OVCAR3 (cell line): Measurements from ENCODE around the genes TBL2, MLXIPL and SPDYE15.

- RRBS = no CpG with 5 or more reads among the region's 60 CpGs
Measured at GRCh38 chr7:72954371-72955024, 14.8 kb downstream of the TRIM74 start.

GRCh38 chr7:73410238-73410770 is 23.3 kb upstream of the FZD9 start:
- RRBS = 67% methylated on average over 1 of the region's 17 CpGs

DNA sequence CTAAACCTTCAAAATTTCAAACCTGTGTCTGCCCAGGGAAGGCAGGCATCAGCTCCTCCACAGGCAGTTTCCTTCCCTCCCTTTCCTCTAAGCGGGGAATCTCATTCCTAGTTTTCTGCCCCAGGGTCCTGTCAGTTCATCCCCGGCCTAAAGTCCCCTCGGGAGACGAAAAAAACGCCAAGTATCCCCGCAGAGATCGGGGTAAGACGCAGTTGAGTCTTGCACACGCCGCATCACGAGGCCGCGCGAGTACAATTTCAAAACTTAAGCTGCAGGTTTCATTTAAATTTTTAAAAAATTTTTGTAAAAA is 998 bp downstream of the BAZ1B start:
- RRBS = no CpG with 5 or more reads among the region's 14 CpGs

DNA sequence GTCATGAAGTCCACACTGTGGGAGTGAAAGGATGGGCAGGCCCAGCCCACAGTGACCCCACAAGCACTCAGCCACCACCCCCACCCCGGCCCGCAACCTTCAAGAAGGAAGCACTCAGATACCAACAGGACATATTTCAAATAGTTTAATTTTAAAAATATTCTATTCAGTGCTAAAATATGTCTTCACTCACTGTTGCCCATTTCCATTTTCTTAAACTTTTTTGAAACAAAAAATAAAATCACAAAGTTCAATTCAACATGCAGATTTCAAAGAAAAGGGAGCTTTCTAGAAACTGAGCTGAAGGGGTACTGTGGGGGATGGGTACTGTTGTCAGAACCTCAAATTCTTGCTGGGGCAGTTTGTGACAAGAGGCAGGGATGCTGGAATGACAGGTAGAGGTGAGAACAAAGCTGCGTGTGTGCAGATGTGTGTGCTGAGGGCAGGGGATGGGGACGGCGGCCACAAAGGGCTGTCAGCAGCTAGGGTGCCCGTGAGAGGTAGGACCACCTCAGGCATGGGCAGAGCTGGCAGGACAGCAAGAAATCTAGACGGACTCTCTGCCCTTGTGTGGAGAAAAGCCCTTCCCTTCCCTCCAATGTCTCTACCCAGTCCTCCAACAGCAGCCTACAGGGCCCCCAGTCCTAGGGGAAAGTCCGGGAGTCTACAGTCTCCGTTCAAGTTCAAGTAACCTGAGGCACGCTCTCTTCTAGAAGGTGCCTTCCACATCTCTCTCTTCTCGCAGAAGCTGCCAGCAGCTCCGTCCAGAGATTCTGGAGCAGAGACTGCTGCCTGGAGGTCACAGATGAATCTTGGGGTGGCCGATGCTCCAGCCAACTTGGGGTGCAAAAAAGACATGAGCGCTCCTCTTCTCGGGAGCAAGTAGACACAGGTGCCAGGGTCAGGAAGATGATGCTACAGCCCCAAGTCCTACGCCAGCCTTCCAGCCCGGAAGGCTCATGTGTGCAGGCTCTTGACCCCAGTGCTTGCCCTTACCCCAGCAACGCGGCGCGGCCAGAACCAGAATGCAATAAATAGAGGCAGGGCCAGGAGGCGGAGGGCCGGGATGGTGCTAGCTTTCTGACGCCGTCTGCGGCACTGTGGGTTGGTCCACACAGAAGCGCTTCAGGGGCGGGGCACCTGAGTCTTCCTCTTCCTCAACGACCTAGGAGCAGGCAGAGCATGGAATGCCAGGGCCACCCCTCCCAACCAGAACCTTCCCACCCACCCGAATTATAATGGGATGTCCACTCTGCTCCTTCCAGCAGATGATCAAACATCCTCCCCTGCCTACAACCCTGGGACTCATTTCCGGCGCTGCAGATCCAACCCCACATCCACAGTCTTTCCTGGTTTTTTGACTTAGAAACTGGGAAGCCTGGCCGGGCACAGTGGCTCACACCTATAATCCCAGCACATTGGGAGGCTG is 14.6 kb upstream of the BAZ1B start:
- RRBS = no CpG with 5 or more reads among the region's 33 CpGs

- RRBS = no CpG with 5 or more reads among the region's 18 CpGs
Measured at GRCh38 chr7:73573925-73574676, 4.3 kb downstream of the TBL2 start.

DNA sequence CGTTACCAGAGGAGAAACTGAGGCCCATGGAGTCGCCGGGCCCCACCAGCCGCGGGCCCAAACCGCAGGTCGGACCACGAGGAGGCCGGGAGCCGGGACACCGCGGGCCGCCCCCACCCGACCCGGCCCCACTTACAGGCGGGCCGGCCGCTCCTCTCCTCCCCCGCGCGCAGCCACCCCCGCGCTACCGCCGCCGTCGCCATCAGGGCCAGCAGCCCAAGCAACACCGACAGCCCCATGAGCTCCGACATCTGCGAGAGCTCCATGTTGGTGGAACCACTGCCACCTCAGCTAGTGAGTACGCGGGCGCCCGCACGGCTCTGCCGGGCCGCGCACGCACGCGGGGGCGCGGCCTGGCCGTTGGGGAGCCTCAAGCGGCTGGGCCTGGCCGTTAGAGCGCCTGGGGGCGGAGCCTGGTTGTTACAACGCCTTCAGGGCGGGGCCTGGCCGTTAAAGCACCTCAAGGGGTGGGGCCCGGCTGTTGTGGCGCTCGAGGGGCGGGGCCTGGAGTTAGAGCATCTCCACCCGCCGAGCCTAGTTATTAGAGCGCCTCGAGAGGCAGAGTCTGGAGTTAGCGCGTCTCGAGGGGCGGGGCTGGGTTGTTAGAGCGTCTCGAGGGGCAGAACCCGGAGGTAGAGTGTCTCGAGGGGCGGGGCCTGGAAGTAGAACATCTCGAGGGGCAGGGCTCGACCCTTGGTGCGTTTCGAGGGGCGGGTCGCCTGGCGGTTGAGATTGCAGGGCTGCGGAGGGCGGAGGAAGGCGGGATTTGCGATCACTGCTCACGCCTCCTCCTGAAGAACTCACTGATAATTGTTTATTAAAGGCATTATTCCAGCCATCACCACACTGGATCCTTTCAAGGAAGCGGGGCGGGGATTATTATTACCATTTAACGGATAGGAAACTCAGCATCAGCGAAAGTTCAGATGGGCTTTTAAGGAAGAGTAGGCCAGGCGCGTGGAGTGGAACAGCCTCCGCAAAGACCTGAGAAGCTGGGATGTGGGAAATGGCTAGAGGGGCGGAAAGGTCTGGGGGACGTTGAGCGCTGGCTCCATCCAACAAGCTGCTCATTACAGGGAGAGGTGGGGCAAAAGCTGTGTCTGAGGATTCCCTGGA is at the start of gene TBL2:
TBL2 (minus strand) TSS at position 296 of the 1,116 bp plus-strand sequence.
- RRBS = 7% methylated on average over 8 of the region's 90 CpGs

DNA sequence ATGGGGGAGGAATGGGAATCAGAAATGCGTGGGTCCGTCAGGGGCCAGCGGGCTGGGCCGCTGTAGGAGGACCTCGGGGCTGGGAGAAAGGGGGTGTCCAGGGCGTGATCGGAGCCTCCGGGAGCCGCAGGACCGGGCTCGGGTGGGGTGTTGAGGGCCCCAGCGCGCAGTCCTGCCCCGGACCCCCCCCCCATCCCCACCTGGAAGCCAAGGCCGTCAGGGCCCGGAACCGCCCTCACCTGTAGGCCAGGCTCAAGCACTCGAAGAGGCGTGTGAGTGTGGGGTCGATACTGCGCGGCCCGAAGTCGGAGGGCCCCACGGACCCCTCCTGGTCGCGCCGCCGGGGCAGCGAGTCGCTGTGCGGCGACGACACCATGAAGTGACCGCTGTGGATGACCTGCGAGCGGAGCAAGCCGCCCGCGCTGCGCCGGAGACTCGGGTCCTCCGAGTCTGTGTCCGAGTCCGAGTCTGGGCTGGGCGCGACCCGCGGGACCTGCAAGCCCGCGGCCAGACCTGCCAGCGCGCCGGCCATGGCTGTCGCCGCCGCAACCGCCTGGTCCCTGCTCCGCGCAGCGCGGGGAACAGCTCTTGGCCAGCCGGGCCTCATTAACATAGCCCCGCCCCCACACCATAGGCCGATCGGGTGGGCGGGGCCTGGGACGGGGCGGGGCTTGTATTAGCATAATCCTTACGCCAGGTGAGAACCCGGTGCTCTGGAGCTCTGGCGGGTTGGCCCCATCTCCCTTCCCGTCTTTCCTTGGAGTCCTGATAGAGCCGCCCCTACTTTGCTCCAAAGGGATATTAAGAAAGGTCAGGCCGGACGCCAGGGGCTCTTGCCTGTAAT is at the start of gene MLXIPL:
MLXIPL (minus strand) TSS at position 562 of the 844 bp plus-strand sequence.
- RRBS = 7% methylated on average over 41 of the region's 77 CpGs

- RRBS = no CpG with 5 or more reads among the region's 13 CpGs
Measured at GRCh38 chr7:73682235-73682724, 973 bp downstream of the DNAJC30 start.

DNA sequence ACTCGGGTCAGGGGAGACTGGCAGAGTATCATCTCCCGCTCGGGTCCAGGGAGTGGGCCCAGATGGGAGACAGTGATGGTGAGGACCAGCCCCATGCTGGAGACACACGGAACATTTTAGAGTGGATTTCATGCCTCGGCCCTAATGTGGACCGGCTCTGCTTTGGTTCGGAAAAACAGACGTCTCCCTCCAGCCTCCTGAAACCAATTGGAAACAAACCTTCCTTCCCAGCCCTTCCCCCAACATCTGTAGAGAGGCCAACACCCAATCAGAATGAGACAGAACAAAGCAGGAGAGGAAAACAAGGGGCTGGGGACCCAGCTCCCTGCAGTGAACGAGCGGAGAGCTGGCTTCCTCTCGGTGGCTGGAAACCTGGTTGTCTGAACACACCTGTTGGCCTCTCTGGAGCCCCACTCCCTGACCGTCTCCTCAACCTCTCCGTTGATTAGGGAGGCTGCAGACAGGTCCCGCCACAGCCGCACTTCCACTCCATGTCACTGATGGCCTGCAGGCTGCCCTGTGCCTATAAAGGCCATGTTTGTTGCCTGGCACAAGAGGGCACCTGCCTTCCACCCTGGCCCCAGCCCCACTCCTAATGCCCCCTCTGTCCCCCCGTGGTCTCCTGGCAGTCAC is 58.3 kb downstream of the TMEM270 start:
- RRBS = no CpG with 5 or more reads among the region's 16 CpGs

- RRBS = no CpG with 5 or more reads among the region's 13 CpGs
Measured at GRCh38 chr7:74039166-74039867, 11.3 kb downstream of the ELN start.

- RRBS = 100% methylated on average over 1 of the region's 16 CpGs
Measured at GRCh38 chr7:74044603-74045315, 16.8 kb downstream of the ELN start.

- RRBS = 5% methylated on average over 20 of the region's 32 CpGs
Measured at GRCh38 chr7:74084272-74085360, 1.0 kb downstream of the LIMK1 start.

- RRBS = 17% methylated on average over 12 of the region's 17 CpGs
Measured at GRCh38 chr7:74206512-74206818, 3.3 kb upstream of the LAT2 start.

- RRBS = 25% methylated on average over 7 of the region's 17 CpGs
Measured at GRCh38 chr7:74312407-74313204, 23.4 kb downstream of the CLIP2 start.

GRCh38 chr7:74393457-74394127 is 60.1 kb upstream of the GTF2IRD1 start:
- RRBS = no CpG with 5 or more reads among the region's 11 CpGs

- RRBS = no CpG with 5 or more reads among the region's 18 CpGs
Measured at GRCh38 chr7:74480828-74481500, 27.3 kb downstream of the GTF2IRD1 start.

GRCh38 chr7:74519382-74519911 is 65.7 kb downstream of the GTF2IRD1 start:
- RRBS = no CpG with 5 or more reads among the region's 14 CpGs

DNA sequence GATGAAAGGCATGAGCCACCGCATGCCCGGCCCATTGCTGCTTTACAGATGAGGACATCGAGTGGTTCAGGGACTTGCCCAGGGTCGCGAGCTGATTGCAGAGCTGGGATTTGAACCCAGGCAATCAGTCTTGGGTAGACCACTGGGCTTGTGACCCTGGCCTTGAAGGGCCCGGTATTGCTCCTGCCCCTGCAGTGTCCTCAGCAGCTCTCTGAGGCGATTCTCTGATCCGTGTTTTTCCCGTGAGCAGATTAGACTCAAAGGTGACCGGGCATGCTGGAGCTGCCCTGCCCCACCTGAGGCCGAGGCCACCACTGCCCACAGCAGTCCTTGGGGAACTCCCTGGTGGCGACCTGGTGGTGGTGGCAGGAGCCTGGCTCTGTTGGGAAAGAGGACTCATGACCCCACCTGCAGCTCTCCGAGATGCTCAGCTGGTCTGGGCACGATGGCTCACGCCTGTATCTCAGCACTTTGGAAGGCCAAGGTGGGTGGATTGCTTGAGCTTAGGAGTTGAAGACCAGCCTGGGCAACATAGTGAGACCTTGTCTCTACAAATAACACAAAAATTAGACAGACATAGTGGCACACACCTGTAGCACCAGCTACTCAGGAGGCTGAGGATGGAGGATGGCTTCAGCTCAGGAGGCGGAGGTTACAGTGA is 76.1 kb upstream of the GTF2I start:
- RRBS = 93% methylated on average over 3 of the region's 16 CpGs

DNA sequence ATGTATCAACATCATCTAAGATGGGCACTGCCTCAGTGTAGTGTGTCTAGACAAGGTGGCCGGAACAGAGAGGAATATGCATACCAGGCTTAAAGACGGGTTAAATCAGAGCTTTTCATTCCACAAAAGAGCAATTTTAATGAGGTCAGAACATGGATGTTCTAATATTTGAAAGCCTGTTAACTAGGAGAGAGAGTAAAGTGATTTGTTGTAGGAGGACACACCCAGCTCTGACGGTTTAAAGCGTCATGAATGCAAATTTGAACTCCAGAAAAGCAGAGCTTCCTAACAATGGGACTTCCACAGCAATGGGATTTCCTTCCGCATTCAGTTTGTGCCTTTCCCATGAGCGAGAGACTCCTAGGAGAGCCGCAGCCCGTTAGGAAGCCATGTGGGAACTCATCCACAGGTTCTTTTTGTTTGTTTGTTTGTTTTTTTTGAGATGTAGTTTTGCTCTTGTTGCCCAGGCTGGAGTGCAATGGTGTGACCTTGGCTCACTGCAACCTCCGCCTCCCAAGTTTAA is at the start of gene SPDYE15:
SPDYE15 (plus strand) TSS at position 288 of the 523 bp plus-strand sequence.
- RRBS = no CpG with 5 or more reads among the region's 9 CpGs

- RRBS = no CpG with 5 or more reads among the region's 36 CpGs
Measured at GRCh38 chr7:75418828-75419896, 23.7 kb downstream of the TRIM73 start.